HepG2 (cell line): Measurements from ENCODE around the genes TENT5A, RIPPLY2 and SNX14.

DNA sequence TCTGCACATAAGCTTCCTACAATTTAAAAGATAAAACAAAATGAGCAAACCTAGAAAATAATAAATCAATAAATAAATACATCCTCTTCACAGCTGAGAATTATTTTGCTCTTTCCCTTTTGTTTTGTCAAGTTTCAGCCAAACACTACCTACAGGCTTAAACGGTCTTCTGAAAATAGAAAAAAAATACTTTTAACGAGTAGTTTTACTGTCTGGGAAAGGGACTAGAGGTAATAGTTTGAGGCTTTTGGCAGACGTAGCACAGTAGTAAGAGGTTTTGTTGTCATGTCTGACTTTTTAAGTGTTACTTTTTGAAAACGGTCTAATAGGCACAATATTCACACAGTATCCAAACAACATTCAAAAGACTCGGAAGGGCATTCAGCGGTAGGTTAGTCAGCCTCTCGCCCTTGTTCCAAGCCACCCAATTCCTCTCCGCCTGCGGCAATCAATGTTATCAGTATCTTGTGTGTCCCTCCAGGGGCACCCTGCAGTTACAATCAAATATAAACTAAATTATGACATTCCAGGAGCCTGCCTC is 2.0 kb downstream of the TENT5A start:
- RRBS, 2 experiments, result no CpG with 5 or more reads among the region's 9 CpGs
CAGE:
- cytosol, long polyA minus RNA, result no peak
- cytosol, long polyA plus RNA, result no peak
- long polyA plus RNA, result no peak
- nucleus, long polyA minus RNA, result no peak
- nucleus, long polyA plus RNA, result no peak

- RRBS, 2 experiments, result no CpG with 5 or more reads among the region's 5 CpGs
CAGE:
- cytosol, long polyA minus RNA, result no peak
- cytosol, long polyA plus RNA, result no peak
- long polyA plus RNA, result no peak
- nucleus, long polyA minus RNA, result no peak
- nucleus, long polyA plus RNA, result no peak
Measured at GRCh38 chr6:81750997-81751417, 1.5 kb downstream of the TENT5A start.

DNA sequence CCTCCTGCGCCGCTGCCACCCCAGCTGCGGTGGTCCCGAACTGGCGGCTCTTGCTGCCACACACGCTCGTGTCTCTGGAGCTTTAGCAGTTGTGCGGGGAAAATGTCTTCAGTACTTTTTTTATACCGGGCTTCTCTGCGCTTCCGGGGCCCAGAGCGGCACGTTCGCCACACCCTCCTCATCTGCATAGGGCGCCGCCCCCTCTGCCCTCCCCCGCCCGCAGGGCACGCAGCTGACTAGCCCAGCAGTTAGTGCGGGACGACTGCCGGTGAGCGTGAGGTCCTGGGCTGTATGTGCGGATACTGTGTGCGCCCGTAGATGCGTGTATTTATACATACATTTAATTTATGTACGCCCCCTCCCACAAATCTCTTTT is at the start of gene TENT5A:
Gene TENT5A, minus strand, starts transcription at position 95 of the 376 bp plus-strand sequence.
- RRBS, 2 experiments, result no CpG with 5 or more reads among the region's 28 CpGs
CAGE:
- cytosol, long polyA minus RNA, result start-site peak on the minus strand centred at position 94 of the sequence, 104 bp wide, 82 reads
- cytosol, long polyA plus RNA, result no peak
- long polyA plus RNA, result start-site peak on the minus strand centred at position 115 of the sequence, 62 bp wide, 96 and 103 reads in 2 replicates
- nucleus, long polyA minus RNA, result no peak
- nucleus, long polyA plus RNA, result start-site peak on the minus strand centred at position 90 of the sequence, 12 bp wide, 63 and 70 reads in 2 replicates

DNA sequence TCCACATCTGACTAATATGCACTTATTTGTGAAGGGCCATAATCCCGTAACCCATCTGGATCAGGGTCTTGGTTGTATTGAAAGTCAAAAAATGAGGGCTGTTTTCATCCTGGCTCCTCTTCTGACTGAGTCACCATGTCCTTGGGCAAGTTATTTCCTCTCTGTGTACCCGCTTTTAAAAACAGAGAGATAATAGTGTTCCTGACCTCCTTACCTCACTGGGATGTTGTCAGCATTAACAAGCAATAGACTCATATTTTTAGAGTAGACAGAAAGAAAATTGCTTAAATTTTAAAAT is 233.6 kb downstream of the IBTK start:
- RRBS, 2 experiments, result no CpG with 5 or more reads among the region's 2 CpGs
CAGE:
- cytosol, long polyA minus RNA, result no peak
- cytosol, long polyA plus RNA, result no peak
- long polyA plus RNA, result no peak
- nucleus, long polyA minus RNA, result no peak
- nucleus, long polyA plus RNA, result no peak

GRCh38 chr6:82172298-82172554 is 75.3 kb downstream of the IBTK start:
- RRBS, 2 experiments, result no CpG with 5 or more reads among the region's 3 CpGs
CAGE:
- cytosol, long polyA minus RNA, result no peak
- cytosol, long polyA plus RNA, result no peak
- long polyA plus RNA, result no peak
- nucleus, long polyA minus RNA, result no peak
- nucleus, long polyA plus RNA, result no peak

DNA sequence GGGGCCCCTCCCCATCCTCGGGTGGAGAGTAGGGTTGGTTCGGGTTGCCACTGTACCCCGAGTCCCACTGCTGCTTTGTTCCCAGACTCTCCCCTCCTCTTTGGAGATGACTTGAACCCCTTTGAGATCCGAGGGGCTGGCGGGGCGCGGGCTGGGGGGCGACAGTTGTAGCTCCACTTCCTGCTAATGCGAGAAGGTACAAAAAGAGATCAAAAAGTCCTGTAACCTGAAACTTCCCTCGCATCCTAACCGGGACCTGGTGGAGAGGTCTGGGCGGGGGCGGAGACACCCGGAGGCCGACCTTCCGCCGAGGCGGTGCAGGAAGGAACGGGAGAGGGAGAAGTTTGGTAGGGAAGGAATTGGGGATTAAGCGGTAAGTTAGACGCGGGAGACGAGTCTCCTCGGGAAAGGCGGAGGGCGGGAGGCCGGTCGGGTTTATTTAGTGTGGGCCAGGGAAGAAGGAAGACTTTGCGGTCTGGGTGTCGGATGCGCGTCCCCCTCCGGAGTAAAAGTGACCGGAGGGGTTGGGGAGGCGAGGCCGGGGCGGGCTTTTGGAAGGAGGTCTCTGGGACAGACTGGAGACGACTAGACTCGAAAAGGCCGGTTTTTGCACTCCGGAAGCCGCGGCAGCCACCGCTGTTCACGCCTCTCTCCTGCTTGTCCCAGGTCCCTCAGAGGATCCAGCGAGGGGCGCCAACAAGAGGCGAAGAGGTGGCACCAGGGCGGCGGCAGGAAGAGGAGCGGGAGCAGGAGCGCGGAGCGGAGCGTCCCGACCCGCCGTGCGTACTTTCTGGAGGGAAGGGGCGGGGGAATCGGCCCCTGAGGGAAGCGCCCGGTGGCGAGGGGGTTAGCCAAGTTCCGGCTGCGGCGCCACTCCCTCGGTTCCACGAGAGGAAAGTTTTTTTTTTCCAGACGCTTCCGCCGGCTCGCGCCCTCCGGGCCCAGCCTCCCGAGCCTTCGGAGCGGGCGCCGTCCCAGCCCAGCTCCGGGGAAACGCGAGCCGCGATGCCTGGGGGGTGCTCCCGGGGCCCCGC is 657 bp downstream of the TPBG start:
- RRBS, 2 experiments, result 34 to 35% methylated on average over 32 of the region's 87 CpGs
CAGE:
- cytosol, long polyA minus RNA, result no peak
- cytosol, long polyA plus RNA, result no peak
- long polyA plus RNA, result no peak
- nucleus, long polyA minus RNA, result no peak
- nucleus, long polyA plus RNA, result no peak

DNA sequence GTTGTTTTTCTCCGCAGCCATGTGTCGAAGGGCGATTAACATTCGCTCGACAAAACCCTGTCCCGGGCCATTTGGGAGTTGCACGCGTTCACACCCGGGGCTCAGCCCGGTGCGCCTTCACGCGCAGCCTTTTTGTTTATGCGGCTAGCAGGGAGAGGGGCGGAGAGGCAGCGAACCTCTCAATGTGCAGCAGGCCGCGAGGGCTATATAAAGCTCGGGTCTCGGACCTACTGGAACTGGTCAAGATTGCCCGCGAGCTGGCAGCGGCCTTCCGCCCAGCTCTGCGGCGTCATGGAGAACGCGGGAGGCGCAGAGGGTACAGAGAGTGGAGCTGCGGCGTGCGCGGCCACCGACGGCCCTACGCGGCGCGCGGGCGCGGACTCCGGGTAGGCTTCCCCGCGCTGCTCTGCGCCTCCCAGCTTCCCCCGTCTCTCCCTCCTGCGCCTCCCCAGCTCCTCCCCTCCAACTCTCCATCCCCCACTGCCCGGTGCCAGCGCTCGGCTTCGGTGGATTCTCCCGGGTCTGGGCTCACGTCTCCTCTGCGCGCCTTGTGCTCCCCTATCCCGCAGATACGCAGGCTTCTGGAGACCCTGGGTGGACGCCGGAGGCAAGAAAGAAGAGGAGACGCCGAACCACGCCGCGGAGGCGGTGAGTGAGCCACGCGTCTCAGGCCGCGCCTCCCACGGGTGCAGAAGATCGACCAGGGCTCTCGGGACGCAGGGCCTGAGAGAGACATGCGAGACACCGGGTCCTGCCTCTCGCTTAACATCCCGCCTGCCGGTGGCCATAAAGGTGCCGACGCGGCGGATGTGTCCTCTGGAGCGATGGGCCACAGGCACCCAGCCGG is at the start of gene RIPPLY2:
Gene RIPPLY2, plus strand, starts transcription at position 235 of the 847 bp plus-strand sequence.
- RRBS, 2 experiments, result 13 to 19% methylated on average over 15 to 19 of the region's 85 CpGs
CAGE:
- cytosol, long polyA minus RNA, result no peak
- cytosol, long polyA plus RNA, result no peak
- long polyA plus RNA, result no peak
- nucleus, long polyA minus RNA, result no peak
- nucleus, long polyA plus RNA, result no peak

- RRBS, 2 experiments, result no CpG with 5 or more reads among the region's 3 CpGs
CAGE:
- cytosol, long polyA minus RNA, result no peak
- cytosol, long polyA plus RNA, result no peak
- long polyA plus RNA, result no peak
- nucleus, long polyA minus RNA, result no peak
- nucleus, long polyA plus RNA, result no peak
Measured at GRCh38 chr6:84172138-84172539, 55.3 kb downstream of the CEP162 start.

- RRBS, 2 experiments, result no CpG with 5 or more reads among the region's 7 CpGs
CAGE:
- cytosol, long polyA minus RNA, result no peak
- cytosol, long polyA plus RNA, result no peak
- long polyA plus RNA, result no peak
- nucleus, long polyA minus RNA, result no peak
- nucleus, long polyA plus RNA, result no peak
Measured at GRCh38 chr6:85449654-85449775, 368 bp upstream of the NT5E start.

GRCh38 chr6:85464659-85465323 is 14.9 kb downstream of the NT5E start:
- RRBS, 2 experiments, result no CpG with 5 or more reads among the region's 4 CpGs
CAGE:
- cytosol, long polyA minus RNA, result no peak
- cytosol, long polyA plus RNA, result no peak
- long polyA plus RNA, result no peak
- nucleus, long polyA minus RNA, result no peak
- nucleus, long polyA plus RNA, result no peak

DNA sequence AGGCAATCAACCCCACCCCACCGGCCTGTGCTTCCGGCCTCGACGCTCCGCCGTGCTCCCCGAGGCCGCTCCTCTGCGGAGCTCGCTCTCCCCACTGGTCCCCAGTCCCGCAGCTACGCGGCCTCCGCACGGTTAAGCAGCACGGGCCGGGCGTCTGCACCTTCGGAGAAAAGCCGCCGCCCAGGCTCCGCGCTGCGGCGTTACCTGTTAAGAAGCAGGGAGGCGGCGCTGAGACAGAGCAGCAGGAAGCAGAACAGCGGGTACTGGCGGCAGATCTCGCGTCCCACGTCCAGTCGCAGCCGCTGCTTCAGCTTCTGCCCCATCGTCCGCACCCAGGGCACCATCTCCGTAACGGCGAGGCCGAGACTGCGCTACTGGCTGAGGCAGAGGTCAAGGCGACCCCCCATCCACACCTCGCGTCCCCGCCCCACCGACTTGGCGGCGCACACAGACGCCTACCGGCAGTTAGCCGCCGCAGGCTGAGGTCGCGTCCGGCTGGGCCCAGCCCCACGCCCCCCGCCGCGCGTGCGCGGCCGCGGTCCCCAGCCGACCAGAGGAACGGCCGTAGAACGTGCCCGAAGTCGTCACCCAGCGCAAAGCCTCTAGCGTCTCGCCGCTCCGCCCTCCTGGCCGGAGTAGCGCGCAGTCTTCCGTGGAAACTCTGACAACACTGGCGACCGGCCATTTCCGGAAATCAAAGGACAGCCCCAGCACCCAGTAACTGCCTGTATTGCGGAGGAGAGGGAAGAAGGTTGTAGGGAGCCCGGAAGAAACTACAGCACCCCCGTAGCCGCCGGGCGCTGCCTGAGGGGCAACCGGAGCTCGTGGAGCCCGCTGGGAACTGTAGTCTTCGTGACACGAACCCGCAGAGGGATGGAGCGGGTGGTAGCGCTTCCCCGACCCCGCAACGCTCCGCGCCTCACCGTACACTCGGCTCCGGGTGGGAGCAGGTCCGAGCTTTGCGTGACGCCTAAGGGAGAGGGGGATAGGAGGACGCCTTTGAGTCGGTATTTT is at the start of gene SNX14:
Gene SNX14, minus strand, starts transcription at position 484 of the 1,014 bp plus-strand sequence.
- RRBS, 2 experiments, result under 1 to 7% methylated on average over 7 to 10 of the region's 109 CpGs
CAGE:
- cytosol, long polyA minus RNA, result start-site peak on the minus strand centred at position 536 of the sequence, 376 bp wide, 871 reads
- cytosol, long polyA plus RNA, result start-site peak on the minus strand centred at position 374 of the sequence, 24 bp wide, 73 and 78 reads in 2 replicates; start-site peak on the minus strand centred at position 503 of the sequence, 108 bp wide, 447 and 457 reads in 2 replicates
- long polyA plus RNA, result start-site peak on the minus strand centred at position 464 of the sequence, 228 bp wide, 789 and 944 reads in 2 replicates
- nucleus, long polyA minus RNA, result start-site peak on the minus strand centred at position 476 of the sequence, 95 bp wide, 25 reads
- nucleus, long polyA plus RNA, result start-site peak on the minus strand centred at position 565 of the sequence, 431 bp wide, 781 and 1,438 reads in 2 replicates

DNA sequence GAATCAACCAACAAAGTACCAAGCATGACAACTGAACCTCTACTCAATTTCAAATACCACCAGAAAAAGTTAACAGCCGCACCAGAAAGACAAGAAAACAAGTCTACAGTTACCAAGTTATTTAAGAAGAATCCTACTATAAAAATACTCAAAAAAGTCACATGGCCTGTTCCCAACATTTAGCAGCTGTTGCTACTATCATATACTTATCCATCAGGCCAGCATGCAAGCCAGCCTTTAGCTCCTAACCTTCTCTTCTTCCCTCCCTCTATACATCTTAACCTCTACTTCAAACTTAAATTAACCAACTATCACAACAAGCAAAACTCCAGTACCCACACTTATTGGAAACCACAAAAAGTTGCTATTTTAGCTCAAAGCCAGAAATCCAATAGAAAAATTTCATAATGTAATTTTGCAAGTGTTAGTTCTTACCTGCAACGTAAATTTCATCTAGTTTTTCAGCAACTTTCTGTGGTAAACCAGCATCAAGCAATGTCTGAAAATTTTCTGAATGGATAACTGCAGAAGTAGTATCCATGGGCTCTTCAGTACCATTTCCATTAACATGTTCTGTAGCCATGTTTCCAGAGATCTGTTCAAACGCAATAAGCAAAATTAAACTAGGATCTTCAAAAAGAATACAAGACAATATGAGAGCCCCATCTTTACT is 1.7 kb downstream of the SYNCRIP start:
- RRBS, 2 experiments, result no CpG with 5 or more reads among the region's 3 CpGs
CAGE:
- cytosol, long polyA minus RNA, result no peak
- cytosol, long polyA plus RNA, result no peak
- long polyA plus RNA, result no peak
- nucleus, long polyA minus RNA, result start-site peak on the minus strand centred at position 202 of the sequence, 56 bp wide, 20 reads
- nucleus, long polyA plus RNA, result no peak

DNA sequence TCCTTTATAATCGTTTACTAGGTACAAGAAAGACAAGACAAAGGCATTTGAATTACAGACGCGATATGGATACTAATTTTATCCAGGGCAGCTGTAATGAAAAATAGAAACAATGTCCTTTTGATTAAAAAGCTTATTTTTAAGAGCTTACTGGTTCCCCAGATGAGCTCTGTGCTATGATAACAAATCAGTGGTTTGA is 1.6 kb upstream of the SYNCRIP start:
- RRBS, 2 experiments, result no CpG with 5 or more reads among the region's 3 CpGs
CAGE:
- cytosol, long polyA minus RNA, result no peak
- cytosol, long polyA plus RNA, result no peak
- long polyA plus RNA, result no peak
- nucleus, long polyA minus RNA, result no peak
- nucleus, long polyA plus RNA, result no peak

GRCh38 chr6:87184541-87184823 is 29.1 kb downstream of the ZNF292 start:
- RRBS, 2 experiments, result no CpG with 5 or more reads among the region's 1 CpG
CAGE:
- cytosol, long polyA minus RNA, result no peak
- cytosol, long polyA plus RNA, result no peak
- long polyA plus RNA, result no peak
- nucleus, long polyA minus RNA, result no peak
- nucleus, long polyA plus RNA, result no peak

- RRBS, 2 experiments, result no CpG with 5 or more reads among the region's 22 CpGs
CAGE:
- cytosol, long polyA minus RNA, result no peak
- cytosol, long polyA plus RNA, result no peak
- long polyA plus RNA, result no peak
- nucleus, long polyA minus RNA, result no peak
- nucleus, long polyA plus RNA, result no peak
Measured at GRCh38 chr6:87408530-87408975, 781 bp downstream of the CFAP206 start.

DNA sequence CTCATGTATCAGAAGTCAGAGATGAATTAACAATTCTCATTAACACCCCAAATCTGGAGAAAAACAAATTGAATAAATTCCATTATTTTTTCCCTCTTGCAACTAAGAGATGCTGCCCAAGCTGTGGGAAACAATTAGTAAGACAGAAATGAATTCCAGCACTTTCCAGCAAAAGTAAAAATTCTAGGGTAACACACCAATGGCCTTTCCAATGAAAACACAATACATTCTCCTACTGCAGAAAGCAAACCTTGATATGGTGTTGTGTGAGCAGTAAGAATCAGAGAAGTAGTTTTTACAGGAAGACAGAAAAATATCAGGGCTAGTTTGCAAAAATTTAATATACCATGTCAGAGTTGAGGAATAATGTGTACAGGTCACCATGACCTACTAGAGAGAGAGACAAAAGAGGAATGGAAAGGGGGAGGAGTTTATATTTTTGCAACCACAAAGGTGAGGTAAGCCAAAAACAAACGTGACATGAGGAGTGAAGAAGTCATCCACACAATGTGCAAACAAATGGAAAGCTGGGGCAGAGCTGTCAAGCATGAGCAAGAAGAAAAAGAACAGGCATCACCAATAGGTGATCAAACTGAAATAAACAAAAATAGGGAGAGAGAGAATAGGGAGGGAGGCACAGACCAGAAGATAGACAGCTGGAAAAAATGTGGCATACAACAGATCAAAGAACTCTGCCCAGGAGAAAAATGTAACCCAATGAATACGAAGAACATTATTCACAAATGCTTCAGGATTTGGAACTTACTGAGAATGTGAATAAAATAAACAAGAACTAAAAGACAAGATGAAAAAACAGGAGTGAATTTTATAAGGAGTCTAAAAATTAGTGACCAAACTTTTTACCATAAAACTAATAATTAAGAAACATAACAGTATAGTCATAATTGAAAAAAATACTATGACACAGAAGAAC is 15.6 kb downstream of the RARS2 start:
- RRBS, 2 experiments, result no CpG with 5 or more reads among the region's 2 CpGs
CAGE:
- cytosol, long polyA minus RNA, result no peak
- cytosol, long polyA plus RNA, result no peak
- long polyA plus RNA, result no peak
- nucleus, long polyA minus RNA, result no peak
- nucleus, long polyA plus RNA, result no peak

- RRBS, 2 experiments, result no CpG with 5 or more reads among the region's 3 CpGs
CAGE:
- cytosol, long polyA minus RNA, result no peak
- cytosol, long polyA plus RNA, result no peak
- long polyA plus RNA, result no peak
- nucleus, long polyA minus RNA, result no peak
- nucleus, long polyA plus RNA, result no peak
Measured at GRCh38 chr6:87756659-87757252, 54.7 kb upstream of the AKIRIN2 start.

- RRBS, 2 experiments, result no CpG with 5 or more reads among the region's 2 CpGs
CAGE:
- cytosol, long polyA minus RNA, result no peak
- cytosol, long polyA plus RNA, result no peak
- long polyA plus RNA, result no peak
- nucleus, long polyA minus RNA, result no peak
- nucleus, long polyA plus RNA, result no peak
Measured at GRCh38 chr6:87920895-87921463, 126.7 kb upstream of the SPACA1 start.

DNA sequence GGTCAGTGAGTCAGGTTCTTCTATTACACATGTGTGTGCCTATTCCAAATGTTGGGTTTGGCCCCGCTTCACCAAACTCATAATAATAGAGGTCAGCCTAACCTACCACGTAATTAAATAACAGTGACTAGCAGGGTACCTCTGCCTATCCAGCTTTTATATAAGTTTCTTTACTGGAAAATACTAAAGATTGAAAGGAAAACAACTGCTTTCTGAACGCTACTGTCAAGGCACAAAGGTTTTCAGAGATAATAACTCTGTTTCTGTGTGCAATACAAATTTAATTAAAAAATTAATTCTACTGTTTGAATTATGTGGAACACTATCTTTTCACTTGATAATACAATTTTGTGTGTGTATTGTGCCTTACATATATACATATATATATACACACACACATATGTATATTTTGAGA is 19.5 kb upstream of the RNGTT start:
- RRBS, 2 experiments, result no CpG with 5 or more reads among the region's 3 CpGs
CAGE:
- cytosol, long polyA minus RNA, result no peak
- cytosol, long polyA plus RNA, result no peak
- long polyA plus RNA, result no peak
- nucleus, long polyA minus RNA, result no peak
- nucleus, long polyA plus RNA, result no peak

- RRBS, 2 experiments, result no CpG with 5 or more reads among the region's 9 CpGs
CAGE:
- cytosol, long polyA minus RNA, result no peak
- cytosol, long polyA plus RNA, result no peak
- long polyA plus RNA, result no peak
- nucleus, long polyA minus RNA, result no peak
- nucleus, long polyA plus RNA, result no peak
Measured at GRCh38 chr6:89009834-89010386, 46.5 kb upstream of the RNGTT start.